Cerebral cortex (tissue), 2 donors: ENCODE measurements around a stretch of chr10.

GRCh38 chr10:75753179-75753785 lies 321.9 kb downstream of the LRMDA start:
- PRO-cap, 2 experiments, result no peak in any of the 2 experiments

DNA sequence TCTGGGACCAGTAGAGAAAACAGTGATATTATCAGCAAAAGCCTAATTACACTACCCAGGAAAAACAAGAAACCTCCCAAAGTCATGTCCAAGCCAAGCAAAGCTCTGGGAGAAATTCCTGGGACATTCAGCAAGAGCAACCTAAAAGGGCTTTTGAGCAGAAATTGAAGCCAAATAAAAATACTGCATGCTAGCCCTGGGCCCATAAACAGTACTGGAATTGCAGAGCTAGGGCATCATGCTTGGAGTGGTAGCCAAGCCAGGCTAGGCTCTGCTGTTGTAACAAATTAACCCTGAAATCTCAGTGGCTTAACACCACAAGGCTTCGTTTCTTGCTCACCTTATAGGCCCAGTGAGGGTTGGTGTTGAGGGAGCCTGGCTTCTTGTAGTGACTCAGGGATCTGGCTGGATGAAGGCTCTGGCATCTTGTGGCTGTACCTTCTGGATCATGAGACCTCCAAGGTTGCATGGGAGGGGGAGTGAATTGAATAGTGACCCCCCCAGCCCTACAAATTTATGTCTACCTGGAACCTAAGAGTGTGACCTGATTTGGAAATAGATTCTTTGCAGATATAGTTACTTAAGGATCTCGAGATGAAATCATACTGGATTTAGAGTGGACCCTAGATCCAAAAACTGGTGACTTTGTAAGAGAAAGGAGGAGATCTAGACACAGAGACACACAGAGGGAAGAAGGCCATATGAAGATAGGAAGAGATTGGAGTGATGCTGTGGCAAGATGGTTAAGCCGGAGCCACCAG lies 348.1 kb downstream of the LRMDA start:
- PRO-cap, 2 experiments, result no peak in any of the 2 experiments

DNA sequence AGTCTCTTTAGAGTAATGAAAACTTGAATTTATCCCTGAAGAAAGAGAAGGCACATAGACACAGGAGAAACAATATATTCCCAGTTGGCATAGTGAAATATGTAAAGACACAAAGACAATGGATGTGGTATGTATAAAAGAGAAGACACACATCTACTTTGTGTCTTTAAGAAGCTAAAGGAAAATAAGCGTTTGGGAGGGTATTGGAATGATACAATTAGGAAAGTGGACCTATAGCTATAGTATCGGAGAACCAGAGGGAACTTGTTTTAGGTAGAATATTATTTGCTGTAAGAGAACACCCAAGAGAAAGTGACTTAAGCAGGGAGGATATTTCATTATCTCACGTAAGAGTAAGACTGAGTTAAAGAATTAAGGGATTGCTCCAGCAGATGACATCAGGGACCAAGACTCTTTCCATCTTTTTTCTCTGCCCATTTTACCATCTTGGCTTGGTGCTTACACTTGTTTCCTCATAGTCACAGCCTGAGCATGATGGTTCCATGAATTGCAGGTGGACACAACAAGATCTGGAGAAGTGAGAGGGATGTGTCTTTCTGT lies 386.2 kb downstream of the LRMDA start:
- PRO-cap, 2 experiments, result no peak in any of the 2 experiments

GRCh38 chr10:75819954-75820727 lies 388.7 kb downstream of the LRMDA start:
- PRO-cap, 2 experiments, result no peak in any of the 2 experiments

- PRO-cap, 2 experiments, result no peak in any of the 2 experiments
Measured at GRCh38 chr10:76032413-76033003, 601.1 kb downstream of the LRMDA start.

DNA sequence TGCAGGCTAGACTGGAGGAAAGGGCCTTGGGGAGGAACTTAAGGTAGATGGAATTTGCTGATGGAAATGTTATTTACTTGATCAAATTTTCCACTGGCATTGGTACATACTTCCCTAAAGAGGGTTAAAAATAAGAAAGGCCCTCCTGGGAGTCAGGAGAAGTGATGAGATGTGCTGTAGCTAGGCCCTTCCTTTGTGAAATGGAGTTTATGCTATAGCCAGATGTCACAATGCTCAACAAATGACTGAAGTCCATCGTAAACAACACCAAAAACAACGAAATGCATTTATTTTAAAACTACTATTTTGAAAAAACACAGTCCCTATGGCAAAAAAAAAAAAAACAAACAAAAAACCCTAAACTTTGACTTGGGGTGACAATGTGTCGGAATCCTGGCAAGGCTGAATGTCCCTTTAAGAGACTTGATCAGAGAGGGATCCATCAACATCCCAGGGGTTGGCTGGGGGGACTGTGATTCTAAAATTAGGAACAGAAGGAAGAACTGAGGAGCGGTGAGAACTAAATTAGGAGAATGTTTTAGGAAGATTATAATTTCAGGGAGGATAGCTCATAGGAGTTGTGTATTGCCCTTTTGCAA lies 706.1 kb downstream of the LRMDA start:
- PRO-cap, 2 experiments, result no peak in any of the 2 experiments

- PRO-cap, 2 experiments, result no peak in any of the 2 experiments
Measured at GRCh38 chr10:76150133-76151245, 719.1 kb downstream of the LRMDA start.

GRCh38 chr10:76732374-76732745 lies 905.2 kb downstream of the KCNMA1 start:
- PRO-cap, 2 experiments, result no peak in any of the 2 experiments

DNA sequence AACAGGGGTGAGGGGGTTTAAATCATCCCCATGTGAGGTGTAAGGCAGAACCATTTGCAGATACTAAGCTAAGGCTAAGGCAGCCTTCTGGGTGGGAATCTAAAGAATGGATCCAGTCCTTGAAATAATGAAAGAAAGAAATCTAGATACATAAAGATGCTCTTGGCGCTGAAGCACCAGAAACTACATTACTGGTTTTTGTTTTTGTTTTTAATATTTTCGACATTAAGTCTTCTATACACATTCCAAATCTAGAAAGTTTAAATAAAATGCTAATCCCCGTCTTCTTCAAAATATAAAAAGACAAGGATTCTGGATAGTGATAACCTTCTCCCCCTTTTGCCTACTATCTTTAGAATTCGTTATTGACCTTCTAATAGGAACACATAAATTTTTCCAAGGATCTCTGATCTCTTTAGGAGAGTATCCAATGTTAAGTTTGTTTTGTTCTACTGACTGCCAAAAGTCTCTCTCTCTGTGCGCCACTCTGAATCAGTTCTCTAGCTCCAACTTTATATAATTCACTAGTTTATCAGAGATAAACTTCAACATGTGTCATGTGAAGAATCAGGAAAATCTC lies 615.8 kb downstream of the KCNMA1 start:
- PRO-cap, 2 experiments, result no peak in any of the 2 experiments

DNA sequence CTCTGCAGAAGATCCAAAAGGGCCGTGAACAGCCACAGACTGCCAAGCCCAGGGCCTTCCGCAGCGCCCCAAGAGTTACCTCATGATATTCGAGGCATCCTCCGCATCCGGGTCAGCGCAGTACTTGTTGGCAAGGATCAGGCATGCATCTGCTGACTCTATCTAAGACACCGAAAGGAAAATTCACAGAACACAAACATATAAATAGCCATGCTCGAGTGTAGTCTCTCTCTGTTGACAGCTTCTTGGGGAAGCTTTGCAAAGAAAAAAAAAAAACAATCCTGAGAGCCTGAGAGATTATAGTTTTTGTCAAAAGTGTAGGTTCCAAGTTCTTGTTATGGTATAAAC lies 553.1 kb downstream of the KCNMA1 start:
- PRO-cap, 2 experiments, result no peak in any of the 2 experiments

DNA sequence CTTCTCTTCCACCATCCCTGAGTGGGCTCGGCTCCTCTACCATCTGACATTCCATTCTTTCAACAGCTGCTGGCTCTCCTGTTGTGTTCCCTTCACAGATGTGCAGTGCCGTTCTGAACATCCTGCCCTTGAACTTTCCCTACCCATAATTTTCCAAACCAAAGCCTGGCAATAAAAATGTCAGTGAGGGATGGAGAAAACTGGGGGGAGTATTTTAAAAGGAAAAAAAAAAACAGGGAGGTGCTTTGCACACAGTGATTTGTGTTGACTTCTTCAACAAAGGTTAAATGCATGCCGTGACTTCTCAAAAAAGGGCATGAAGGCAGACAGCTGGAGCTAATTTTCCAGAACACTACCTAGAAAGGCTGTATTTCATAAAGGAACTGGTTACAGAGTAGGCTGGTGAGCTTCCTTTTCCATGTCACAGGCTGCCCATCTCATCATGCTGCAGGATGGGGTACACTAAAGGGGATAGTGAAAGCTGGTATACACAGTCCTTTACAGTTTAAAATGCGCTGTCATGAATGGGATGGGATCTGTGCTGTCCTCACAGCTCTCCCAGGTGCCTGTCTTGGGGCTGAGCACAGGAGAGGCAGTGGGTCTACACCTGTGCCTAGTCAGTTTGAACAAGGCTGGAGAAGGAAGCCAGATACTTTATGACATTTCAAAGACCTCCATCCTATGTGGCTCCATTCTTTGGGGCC lies 392.6 kb downstream of the KCNMA1 start:
- PRO-cap, 2 experiments, result no peak in any of the 2 experiments

DNA sequence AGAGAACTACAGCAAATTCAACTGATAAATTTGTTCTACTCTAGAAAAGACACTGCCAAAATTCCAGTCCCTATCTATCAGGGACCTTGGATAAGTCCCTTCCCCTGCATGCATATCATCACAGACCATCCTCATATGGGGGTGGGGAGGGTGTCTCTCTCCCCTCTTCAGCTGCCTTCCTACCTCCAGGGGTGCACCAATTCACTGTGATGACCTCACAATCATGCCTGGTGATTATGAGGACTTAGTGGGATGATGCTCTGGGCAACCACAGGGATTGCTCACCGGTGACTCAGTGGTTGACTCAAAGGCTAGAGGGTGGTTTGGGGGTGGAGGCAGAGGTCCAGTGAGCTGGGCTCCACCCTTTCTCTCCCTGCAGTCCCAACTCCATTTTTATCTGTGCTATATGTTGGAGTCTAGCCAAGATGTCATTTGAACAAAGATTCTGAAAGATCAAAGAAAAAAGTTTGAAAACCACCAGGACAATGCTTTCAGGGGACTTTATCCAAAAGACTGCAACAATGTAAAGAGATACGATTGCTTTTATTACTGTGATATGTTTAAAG lies 286.9 kb downstream of the KCNMA1 start:
- PRO-cap, 2 experiments, result no peak in any of the 2 experiments

- PRO-cap, 2 experiments, result no peak in any of the 2 experiments
Measured at GRCh38 chr10:77386562-77387224, 250.9 kb downstream of the KCNMA1 start.

DNA sequence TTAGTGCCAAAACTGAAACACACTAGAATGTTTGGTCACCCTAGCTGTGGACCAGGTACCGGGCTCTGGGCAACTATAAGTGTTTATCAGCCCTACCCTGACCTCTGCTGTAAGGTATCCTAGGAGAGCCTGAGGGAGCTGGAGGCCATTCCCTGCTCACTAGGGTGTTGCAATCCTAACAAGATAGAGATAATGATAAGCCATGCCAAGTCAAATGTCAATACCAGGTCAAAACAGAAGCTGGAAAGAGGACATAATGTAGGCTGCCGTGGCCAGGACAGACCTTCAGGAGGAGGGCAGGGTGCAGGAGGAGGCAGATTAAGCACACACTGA lies 151.7 kb downstream of the KCNMA1 start:
- PRO-cap, 2 experiments, result no peak in any of the 2 experiments

- PRO-cap, 2 experiments, result no peak in any of the 2 experiments
Measured at GRCh38 chr10:77497902-77498842, 139.4 kb downstream of the KCNMA1 start.

DNA sequence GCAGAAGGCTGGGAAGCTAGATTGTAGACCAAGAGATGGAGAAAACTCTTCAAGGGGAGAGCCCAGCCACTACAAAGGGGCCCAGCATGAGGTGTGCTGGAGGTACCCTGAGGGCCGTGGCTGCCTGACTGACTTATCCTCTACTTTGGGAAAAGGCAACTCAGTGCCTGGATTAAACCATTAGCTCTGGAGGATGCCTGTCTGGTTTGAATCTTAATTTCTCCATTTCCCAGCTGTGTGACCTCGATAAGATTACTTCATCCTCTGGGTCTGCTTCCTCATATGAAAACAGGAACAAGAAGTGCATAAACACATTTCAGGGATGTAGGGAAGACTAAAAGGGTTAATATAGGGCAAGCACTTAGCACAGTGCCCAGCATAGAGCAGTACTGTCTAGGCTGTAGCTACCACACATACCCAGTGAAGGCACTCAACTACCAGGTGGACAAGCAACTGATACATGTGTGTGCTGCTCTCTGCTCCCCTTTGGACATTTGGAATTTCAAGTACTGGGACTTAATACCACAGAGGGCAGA lies 85.4 kb downstream of the KCNMA1 start:
- PRO-cap, 2 experiments, result no peak in any of the 2 experiments

GRCh38 chr10:77554881-77555522 lies 82.6 kb downstream of the KCNMA1 start:
- PRO-cap, 2 experiments, result no peak in any of the 2 experiments

DNA sequence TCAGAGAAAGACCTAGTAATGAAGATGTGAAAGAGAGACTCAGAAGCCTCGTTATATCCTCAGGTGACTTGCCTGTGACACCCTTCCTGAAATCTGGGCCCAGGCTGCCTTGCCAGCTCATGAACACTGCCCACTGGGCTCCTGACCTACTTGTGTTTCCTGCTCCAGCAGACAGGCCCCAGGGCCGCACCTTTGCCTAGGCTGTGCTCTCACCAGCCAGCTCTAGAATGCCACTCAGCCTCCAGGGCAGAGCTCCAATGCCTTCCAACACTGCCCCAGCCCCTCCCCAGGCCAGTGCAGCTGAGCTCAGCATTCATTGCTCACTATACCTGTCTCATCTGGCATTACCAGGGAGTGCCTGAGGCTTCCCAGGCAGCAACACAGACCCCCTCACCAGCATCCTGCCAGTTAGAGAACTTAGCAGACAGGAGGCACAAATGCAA lies 94.3 kb downstream of the DLG5 start:
- PRO-cap, 2 experiments, result no peak in any of the 2 experiments

DNA sequence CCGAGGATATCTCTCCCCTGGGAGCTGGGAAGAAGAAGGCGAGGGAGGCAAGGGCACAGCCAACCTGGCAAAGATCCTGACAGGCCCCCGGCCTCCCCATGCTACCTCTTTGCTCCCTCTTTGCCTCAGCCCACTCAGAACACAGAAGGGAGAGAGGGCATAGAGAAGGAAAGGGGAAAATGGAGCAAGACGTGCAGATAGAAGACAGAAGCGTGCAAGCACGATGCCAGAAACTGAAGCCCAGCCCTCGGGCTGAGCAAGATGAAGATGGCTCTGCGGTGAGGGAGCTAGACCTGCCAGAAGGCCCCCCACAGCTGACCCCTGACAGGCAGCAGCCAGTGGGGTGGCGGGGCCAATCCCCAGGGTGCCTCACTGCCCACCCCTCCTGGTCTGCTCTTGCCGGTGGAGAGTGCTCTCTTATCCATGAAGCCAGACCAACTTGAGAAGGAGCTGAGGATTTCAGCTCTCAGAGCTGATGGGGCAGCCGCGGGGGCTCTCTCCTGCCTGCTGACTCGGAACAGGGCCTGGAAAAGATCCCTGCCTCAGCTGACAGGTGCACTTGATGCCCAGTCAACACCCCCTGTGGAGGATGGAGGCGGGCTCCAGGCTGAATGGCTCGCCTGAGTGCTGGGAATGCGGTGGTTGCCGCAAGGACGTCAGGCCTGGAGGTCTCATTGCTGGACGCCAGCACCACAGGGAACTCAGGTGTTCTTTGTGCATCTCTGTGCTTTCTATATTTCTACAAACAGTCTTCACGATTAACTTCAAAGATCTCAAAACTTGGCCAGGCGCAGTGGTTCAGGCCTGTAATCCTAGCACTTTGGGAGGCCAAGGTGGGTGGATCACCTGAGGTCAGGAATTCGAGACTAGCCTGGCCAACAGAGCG lies 87.9 kb downstream of the DLG5 start:
- PRO-cap, 2 experiments, result no peak in any of the 2 experiments

DNA sequence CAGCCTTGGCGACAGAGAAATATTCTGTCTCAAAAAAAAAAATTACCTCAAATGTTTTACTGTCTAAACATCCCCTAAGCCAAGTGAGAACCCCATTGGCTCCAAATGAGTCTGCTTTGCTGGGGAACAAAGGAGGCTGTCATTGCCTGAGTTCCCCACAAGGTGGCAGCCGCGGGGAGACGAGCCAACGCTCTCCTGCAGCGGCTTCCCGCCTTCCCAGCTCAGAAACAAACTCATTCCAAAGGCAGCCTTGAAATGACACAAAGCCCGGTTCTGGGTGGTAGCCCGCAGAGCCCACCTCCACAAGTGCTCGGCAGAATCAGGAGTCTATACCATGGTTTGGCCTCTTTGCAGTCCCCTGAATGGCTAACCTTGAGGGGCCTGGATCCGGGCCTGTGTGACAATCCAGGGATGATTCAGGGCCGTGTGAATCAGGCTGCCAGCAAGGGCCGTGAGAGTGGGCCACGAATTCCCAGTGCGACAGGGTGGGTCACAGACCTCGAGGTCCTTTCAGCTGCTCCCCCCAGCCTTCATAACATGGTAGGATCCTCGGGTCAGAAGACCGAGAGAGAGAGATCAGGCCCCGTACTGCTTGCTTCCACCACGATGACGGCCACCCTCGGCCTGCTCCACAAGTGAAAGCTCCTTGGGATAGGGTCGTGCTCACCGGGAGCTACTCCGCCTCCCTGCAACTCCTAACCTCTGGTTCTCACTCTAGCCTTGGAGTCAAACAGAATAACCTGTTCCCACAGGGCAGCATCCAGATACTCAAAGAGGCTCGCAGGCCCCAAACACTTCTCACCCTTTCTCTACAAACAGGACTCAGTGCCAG lies 79.7 kb downstream of the DLG5 start:
- PRO-cap, 2 experiments, result no peak in any of the 2 experiments